ENCODE data around the gene VEGFA.

GRCh38 chr6:43620405-43621254 lies 8.4 kb downstream of the GTPBP2 start:
- PRO-cap = no peak
- RRBS = no CpG with 5 or more reads among the region's 6 CpGs

GRCh38 chr6:43678342-43678858 lies 9.2 kb downstream of the MRPS18A start:
- PRO-cap = no peak
- RRBS = no CpG with 5 or more reads among the region's 8 CpGs

DNA sequence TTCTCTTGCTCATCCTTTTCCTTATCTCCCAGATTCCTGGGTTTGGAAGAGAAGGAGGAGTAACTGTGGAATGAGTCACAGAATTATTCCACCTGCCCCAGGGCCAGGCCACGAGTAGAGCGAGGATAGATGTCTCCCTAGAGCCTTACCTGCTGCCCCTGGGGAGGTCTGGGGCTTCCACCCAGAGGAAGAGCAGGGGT lies 10.6 kb upstream of the VEGFA start:
- PRO-cap = no peak
- RRBS = no CpG with 5 or more reads among the region's 2 CpGs

DNA sequence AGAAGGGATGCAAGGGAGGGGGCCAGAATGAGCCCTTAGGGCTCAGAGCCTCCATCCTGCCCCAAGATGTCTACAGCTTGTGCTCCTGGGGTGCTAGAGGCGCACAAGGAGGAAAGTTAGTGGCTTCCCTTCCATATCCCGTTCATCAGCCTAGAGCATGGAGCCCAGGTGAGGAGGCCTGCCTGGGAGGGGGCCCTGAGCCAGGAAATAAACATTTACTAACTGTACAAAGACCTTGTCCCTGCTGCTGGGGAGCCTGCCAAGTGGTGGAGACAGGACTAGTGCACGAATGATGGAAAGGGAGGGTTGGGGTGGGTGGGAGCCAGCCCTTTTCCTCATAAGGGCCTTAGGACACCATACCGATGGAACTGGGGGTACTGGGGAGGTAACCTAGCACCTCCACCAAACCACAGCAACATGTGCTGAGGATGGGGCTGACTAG lies 1.9 kb upstream of the VEGFA start:
- PRO-cap = no peak
- RRBS = no CpG with 5 or more reads among the region's 4 CpGs

GRCh38 chr6:43770152-43771221 lies at the start of gene VEGFA:
VEGFA (plus strand) TSS chr6:43770211.
- PRO-cap = bidirectional peak, plus-strand start at chr6:43770211, minus-strand start at chr6:43770089; bidirectional peak, plus-strand start at chr6:43770775, minus-strand start at chr6:43770612; bidirectional peak, plus-strand start at chr6:43770998, minus-strand start at chr6:43770952
- RRBS = 2% methylated on average over 59 of the region's 108 CpGs

DNA sequence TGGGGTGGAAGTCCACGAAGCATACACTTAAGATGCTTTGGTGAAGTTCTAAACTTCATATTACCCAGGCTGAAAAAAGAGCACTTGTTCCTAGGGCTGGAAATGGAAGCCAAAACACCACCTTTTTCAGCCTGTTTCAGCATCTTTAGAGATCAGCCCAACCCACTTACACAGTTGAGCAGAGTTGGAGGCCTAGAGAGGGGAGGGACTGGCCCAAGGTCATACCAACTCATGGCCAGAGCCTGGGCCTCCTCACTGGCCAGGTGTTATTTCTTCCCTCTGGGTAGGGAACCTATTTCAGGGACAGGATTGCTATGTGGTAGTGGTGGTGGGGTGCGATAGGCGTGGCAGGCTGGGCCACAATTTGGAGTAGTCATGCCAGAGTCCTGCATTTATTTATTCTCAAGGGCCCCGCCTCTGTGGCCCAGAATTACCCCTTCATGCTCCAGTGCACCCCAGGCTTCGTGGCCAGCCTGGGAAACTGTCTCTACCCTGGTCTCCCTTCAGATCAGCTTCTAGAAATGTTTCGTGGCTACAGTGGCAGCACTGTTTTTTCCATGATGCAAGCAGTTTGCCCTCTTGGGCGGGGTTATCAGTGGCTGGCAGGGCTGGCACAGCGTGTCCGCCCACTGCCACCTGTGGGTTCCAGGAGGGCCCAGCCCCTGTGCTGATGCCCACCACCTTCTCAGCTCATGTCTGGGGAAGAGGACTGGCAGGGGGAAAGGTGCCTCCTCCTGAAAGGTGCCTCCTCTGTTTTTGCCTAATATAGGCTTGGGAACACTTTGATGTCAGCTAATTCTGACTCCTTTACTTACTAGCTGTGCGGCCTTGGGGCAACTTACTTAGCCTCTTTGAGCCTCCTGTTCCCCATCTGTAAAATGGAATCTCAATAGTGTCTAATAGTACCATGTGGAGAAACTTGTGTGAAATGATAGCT lies 6.3 kb downstream of the VEGFA start:
- PRO-cap = no peak
- RRBS = no CpG with 5 or more reads among the region's 10 CpGs

DNA sequence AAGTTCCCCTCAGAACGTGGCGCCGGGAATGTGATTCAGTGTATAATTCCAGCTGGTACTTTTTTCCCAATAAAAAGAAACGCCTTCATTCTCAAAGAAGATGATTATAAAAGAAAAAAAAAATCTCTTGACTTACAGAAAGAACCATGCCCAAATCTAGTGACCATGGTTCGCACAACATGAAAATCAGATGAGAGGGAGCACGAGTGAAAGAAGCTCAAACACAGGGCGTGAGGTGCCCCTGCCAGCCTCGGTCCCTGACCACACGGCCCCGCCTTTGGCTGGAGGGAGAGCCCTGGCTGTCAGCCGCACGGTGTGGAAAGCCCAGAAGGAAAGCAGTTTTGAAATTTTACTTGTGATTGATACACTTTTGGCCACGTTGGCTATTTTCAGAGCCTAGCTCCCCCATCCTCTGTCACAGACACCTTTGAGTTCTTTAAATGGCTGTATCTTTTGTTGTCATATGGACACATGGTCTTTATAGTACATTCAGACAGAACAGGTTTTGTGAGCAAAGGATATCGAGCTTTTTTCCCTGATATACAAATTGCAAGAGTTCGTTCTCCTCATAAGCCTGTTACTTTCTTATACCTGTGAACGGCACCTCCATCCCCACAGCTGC lies 31.8 kb downstream of the VEGFA start:
- PRO-cap = no peak
- RRBS = no CpG with 5 or more reads among the region's 16 CpGs

GRCh38 chr6:43805658-43806344 lies 35.8 kb downstream of the VEGFA start:
- PRO-cap = no peak
- RRBS = no CpG with 5 or more reads among the region's 9 CpGs

- PRO-cap = no peak
- RRBS = no CpG with 5 or more reads among the region's 11 CpGs
Observed at GRCh38 chr6:43809205-43810004, 39.4 kb downstream of the VEGFA start.

GRCh38 chr6:43913549-43913964 lies 143.5 kb downstream of the VEGFA start:
- PRO-cap = no peak
- RRBS = no CpG with 5 or more reads among the region's 2 CpGs

- PRO-cap = no peak
- RRBS = no CpG with 5 or more reads among the region's 2 CpGs
Observed at GRCh38 chr6:43916706-43917264, 146.8 kb downstream of the VEGFA start.

GRCh38 chr6:43977302-43978023 lies 149.8 kb downstream of the MRPL14 start:
- PRO-cap = no peak
- RRBS = no CpG with 5 or more reads among the region's 9 CpGs

DNA sequence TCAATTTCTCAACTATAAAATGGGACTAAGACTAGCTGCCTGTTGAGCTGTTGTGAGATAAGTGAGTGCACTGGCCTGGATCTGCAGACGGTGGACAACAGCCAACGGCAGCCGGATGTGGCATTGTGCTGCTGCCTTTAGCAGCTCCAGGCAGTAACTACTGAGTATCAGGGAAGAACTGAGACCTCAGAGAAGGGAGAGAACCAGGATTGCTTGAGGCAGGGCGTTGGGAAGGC lies 67.9 kb downstream of the MRPL14 start:
- PRO-cap = no peak
- RRBS = no CpG with 5 or more reads among the region's 4 CpGs

GRCh38 chr6:44073703-44074215 lies 53.5 kb downstream of the MRPL14 start:
- PRO-cap = no peak
- RRBS = 2% methylated on average over 3 of the region's 16 CpGs

GRCh38 chr6:44101646-44102409 lies 25.4 kb downstream of the MRPL14 start:
- PRO-cap = no peak
- RRBS = no CpG with 5 or more reads among the region's 11 CpGs

DNA sequence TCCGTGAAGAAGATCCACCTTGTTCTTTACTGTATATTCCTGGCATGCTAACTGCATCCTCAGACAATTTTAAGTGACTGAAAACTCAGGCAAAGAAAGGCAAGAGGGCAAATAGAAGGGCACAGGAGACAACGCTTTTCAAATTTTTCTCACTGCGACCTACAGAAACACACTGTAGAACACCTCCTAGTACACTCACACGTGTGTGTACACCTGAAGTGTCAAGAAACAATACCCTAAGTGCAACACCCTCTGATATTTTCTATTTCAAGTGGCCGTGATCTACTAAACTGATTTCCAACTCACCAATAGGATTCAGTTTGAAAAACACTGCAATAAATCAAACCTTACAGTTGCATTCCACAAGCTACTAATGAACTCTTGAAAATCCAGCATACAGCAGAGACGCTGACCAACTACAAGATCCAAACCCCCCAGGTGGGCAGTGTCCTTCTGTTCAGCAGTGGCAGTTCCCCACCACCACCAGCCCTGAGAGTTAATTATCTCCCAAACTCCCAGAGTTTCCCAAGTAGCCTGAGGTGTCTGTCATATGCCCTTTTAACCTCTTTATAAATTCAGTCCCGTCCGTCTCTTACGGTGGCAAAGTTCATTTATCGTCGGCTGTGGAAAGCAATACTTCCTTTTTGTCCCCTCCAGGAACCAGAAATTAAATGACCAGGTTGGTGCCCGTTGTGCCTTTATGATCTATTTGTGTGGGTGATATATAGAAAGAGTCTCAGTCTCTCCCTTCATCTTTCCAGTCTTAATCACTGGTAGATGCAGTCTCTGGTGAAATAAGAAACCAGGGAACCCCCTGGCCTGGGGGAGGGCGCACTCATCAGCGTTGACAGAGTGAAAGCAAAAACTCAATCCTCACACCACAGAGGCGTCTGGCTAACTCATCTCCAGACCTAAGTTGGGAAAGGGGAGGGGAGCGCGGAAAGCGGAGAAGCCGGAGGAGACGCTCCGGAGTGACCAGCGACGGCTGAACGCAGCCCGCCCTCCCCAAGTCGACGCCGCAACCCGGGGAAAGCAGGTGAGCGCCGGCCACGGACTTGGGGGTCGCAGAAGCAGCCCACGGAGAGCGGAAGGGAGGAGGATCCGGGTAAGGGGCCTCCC lies 856 bp downstream of the MRPL14 start:
- PRO-cap = unidirectional peak, plus-strand start at position 922 of the sequence
- RRBS = 2% methylated on average over 15 of the region's 36 CpGs

- PRO-cap = no peak
- RRBS = no CpG with 5 or more reads among the region's 5 CpGs
Observed at GRCh38 chr6:44202356-44202989, 14.3 kb upstream of the MYMX start.

DNA sequence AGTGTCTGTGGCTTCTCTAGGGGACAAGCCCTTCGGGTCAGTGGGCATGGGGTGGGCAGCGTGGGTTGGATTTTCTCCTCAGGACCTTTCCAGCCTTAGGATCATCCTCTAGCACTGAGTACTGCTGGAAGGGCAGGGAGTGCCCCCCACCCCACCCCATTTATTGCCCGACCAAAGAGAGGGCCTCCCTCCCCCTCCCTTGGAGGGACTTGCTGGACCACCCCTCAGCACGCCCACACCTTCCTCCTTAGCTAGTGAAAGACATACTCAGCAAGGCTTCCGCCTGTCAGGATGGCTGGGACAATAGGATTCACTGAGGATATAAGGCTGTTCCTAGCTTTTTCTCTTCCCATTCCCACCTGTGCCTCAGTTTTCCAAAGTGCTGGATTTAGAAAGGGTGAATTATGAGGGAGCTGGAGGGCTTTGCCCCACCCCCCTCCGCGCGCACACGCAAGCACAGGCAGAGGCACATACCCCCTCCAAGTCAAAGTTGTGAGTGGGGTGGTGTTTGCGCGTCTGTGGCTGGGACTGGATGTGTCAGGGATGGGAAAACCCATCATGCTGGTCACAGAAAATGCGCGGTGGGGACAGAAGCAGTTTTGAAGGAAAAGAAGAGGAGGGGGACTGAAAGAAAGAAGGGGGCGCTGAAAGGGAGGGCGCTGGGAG lies 783 bp upstream of the SLC29A1 start:
- PRO-cap = no peak
- RRBS = no CpG with 5 or more reads among the region's 15 CpGs

DNA sequence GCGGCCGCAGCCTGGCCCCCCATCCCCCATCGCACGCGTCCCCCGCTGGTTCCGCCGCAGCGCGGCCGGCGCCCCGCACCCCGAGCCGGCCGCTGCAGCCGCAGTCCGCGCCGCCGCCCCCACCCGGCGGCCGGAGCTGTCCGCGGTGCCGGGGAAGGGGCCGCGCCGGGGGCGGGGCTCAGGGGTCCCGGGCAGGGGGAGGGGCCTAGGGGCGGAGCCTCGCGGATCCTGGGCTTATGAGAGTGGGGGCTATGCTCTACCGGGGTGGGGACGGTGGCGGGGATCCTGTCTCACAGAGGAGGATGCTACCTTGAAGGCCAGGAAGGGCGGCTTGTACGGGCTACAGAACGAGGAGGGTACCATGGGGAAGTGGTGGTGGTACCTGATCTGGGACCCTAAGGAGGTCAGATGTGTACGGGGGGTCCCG lies 671 bp downstream of the TMEM151B start:
- PRO-cap = no peak
- RRBS = 4% methylated on average over 15 of the region's 43 CpGs

- PRO-cap = no peak
- RRBS = no CpG with 5 or more reads among the region's 11 CpGs
Observed at GRCh38 chr6:44304741-44305163, 7.3 kb upstream of the TCTE1 start.